Mammary microvascular endothelial cell (primary cell): ENCODE data around the gene IGSF9B.

- RAMPAGE, long total RNA: no peak
Measured at GRCh38 chr11:133787618-133788323, 57.5 kb downstream of the SPATA19 start.

- RAMPAGE, long total RNA: no peak
Measured at GRCh38 chr11:133956613-133957839, at the start of gene IGSF9B. IGSF9B (minus strand) TSS chr11:133956968.

- RAMPAGE, long total RNA: no peak
Measured at GRCh38 chr11:134168100-134168395, 55.7 kb downstream of the NCAPD3 start.

DNA sequence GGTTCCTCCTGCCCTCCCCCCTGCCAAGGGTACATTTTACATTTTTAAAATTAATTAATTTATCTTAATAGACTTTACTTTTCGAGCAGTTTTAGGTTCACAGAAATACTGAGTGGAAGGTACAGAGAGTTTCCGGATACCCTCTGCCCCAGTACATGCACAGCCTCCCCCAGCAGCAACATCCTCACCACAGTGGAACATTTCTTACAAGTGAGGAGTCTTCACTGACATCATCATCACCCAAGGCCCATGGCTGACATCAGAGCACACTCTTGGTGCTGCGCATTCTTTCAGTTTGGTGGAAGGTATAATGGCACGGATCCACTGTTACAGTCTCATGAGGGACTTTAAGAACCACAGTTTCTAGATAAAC, 170.4 kb upstream of the B3GAT1 start:
- RAMPAGE, long total RNA: no peak

- RAMPAGE, long total RNA: no peak
Measured at GRCh38 chr11:134637744-134637994, 225.6 kb upstream of the B3GAT1 start.

DNA sequence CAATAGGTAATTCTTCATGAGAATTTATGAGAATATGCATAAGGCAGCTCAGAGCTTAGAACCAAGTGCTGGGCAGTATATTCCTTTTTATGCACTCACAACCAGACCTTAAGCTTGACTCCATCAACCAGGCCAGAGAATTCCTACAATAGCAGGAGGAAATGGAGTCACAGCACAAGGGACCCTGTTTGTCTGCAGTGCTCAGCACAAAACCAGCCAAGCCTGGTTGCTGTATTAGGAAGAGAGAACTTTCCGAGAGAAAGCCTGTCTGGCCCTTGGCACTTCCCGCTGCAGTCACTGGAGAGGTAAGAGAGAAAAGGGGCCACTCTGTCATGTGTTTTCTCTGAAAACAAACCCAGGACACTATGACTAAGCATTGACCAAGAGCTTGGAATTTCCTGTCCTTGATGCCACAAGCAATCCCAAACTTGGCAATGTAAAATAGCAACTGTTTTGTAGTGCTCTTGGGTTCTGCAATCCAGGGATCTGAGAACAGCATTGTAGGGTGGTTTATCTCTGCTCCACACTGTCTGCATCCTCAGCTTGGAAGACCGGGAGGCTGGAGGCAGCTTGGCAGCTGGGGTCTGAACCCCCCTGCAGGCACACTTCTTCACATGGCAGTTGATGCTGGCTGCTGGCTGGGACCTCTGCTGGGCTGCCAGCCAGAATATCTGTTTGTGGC, 537.0 kb upstream of the B3GAT1 start:
- RAMPAGE, long total RNA: no peak